ENCODE results near the gene FAM53B.

DNA sequence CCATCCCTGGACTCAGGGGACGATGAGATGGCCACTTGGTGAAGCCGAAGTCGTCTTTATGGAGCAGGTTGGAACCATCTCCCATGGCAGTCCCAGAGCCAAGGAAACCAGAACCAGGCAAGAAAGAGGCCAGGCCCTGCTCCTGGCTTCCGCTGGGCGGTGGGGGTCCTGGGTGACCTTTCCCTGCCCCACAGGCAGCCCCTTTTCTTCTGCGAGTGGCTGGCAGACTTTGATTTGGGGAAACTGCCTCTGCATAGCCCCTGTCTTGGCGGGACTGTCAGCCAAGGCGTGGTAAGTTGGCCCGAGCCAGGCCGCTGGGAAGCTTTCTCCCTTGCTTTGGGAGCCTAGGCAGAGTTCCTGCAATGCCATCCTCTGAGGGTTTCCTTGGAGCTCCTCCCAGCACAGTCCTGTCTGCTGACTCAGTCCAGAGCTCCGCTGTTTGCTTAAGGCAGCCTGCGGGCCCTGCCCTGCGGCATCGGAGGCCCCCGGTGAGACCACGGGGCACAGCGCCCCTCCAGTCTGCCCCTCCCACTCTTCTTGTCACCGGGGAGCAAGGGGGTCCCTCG, 58.6 kb upstream of the CHST15 start:
- PRO-cap, 2 experiments: no peak in any of the 2 experiments

- PRO-cap, 2 experiments: no peak in any of the 2 experiments
Measured at GRCh38 chr10:124389858-124390533, 28.7 kb downstream of the OAT start.

GRCh38 chr10:124601268-124601937, 139.8 kb downstream of the LHPP start:
- PRO-cap, 2 experiments: no peak in any of the 2 experiments

DNA sequence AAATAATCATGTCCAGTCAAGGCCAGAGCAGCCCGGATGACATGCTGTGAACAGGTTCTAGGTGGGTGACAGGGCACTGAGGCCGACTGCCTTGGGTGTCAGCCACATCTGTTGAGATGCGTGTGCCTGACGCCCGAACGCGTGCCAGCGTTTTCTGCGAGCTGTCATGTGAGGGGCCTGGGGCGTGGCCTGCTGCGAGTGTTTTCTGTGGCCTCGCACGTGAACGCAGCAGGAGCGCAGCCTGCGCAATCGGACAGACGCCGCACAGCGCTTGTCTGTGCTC, 118.3 kb downstream of the FAM53B start:
- PRO-cap, 2 experiments: no peak in any of the 2 experiments

DNA sequence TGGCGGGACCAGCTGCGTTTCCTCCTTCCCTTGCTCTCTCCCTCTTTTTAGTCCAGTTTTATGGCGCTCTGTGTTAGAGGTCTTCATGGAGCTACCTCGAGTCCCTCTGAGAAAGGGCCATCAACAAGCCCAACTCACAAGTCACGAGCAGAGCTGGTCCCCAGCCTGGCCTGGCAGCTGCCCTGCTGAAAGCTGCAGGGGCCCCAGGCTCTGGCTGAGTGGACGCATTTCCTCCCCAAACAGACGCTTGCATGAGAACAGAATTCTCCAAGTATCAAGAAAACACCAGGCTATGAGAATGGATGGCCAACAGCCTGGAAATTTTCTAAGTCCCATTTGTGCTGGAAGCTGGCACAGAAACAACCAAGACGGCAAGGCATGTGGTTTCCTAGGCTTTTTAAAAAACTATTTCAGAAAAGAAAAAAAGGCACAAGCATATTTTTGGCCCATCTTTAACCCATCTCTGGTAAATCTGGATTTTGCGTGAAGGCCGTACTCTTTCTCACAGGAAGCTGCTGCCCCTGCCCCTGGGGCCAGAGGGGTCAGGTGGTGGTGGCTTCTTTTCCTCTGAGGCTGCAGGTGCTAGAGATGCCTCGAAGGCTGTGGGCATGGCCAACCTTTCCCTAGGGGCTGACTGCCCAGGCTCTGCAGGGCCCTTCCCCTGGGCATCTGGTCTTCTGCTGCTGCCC, 114.7 kb downstream of the FAM53B start:
- PRO-cap, 2 experiments: no peak in any of the 2 experiments

DNA sequence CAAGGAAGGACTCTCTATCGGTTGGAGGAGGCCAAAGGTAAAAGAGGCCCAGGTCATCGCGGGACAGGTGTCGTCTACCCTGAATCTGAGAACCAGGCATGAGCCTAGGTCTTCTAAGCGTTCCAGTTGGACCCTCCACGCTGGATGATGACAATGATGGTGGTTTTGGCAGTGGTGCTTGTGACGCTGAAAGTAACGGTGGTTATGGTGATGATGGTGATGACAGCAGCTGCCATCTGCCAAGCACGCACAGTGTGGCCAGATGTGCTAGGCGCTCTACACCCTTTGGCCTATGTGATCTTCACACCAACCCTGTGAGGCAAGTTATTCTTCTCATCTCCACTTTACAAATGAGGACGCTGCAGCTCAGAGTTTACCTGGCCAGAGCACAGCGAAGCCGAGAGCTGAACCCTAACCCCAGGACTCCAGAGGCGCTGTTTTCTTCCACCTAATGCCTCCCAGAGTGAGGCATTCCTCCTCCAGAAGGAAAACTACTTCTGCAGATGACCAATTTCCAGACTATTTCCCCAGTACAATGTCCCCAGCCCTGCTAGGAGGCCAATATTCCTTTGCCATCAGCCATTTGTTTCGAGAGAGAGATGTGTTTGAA, 93.8 kb downstream of the FAM53B start:
- PRO-cap, 2 experiments: peak in 2 of 2 experiments; most common plus-strand start position 369 of the sequence (in 2); most common minus-strand start position 100 of the sequence (in 2)

DNA sequence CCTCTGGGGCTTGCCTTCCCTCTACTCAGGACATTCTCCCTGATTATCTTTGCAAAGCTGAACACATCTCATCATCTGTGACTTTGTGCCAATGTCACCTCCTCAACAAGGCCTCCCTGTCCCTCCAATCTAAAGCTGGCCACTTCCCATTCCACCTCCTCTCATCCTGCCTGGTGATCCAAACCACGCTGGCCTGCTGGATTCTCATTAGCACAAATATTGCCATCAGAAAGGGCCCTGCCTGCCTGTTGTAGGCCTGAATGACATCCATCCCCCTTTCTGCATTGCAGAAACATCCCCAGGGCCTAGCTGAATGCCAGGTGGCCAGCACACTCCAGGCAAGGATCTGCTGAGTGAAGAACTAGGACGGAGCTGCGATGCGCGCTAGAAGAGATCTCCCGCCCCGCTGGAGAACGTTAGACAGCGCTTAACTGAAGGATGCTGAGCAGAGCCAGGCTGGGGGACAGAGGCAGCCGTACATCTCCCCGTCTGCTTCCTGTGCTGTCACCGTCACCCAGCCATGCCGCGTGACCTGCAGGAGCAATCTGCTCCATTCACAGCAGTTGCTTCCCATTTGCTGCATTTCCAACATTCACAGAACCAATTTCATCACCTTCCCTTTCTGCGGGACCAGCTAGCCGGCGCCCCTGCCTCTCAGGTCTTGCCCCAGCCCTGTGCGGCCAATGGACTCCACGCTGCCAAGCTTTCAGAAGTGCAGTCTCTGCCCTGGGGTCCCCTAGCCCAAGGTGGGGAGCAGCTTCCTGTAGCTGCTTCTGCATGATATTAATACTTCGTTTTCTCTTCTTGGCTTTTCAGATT, 73.3 kb downstream of the FAM53B start:
- PRO-cap, 2 experiments: peak in 1 of 2 experiments; most common minus-strand start position 433 of the sequence (in 1)

DNA sequence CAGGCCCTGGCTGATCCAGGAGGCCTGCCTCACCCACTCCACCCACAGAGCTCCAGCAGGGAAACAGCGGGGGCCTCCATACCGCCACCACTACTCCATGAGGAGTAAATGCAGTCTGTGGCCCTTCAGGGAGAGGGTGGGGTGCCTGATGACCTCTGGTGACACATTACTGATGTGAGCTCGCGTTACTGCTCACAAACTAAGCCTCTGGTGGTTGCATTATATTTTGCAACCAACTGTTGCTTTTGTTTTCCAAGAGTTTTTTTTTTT, 72.7 kb downstream of the FAM53B start:
- PRO-cap, 2 experiments: no peak in any of the 2 experiments

DNA sequence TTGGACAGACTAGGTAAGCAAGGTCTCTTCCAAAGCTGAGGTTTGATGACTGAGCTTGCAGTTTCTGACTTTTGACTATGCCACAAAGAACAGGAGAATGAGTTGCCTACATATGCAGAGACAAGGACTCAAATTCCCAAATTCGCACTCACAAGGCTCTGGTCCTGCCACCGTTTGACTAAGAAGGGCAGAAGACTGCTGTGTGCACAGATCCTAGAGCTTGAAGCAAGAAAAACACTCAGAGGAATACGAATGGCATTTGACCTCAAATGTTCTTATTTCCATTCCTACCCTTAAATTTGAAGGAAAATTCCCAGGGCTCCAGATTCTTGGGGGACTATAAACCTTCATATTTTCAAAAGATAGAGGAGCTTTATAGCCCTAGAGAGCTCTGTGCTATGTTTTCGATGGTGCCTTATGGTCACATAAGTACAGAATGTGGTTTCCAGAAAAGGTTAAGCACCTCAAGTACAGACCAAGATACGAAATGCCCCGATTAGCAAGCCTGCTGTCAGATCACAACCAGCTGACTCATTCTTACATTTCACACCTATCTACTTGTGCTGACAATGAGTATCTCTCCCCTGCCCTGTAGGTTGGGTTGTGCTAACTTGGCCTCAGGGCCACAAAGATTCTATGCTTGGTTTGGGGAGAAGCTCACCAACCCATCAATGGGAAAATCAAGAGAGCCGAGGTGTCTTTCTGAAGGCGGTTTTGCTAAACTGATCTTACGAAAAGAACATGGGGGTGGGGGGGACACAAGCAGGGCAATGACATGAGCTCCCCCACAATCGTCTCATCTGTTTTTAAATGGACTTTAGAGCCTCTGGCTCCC, 55.4 kb downstream of the FAM53B start:
- PRO-cap, 2 experiments: peak in 1 of 2 experiments; most common plus-strand start position 628 of the sequence (in 1); most common minus-strand start position 489 of the sequence (in 1)

DNA sequence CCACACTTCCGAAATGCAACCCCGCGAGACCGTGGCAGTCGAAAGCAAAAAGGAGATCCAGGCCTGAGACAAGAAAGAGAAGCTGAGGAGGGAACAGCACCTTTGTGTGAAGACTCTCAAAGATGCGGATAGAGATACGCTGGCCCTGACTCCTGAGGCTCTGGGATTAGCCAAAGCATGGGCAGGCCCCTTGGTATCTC, 43.4 kb downstream of the FAM53B start:
- PRO-cap, 2 experiments: no peak in any of the 2 experiments

- PRO-cap, 2 experiments: peak in 2 of 2 experiments; most common plus-strand start chr10:124744410 (in 2); most common minus-strand start chr10:124744378 (in 2)
Measured at GRCh38 chr10:124743809-124744998, at the start of gene FAM53B. Gene FAM53B, minus strand, starts transcription at chr10:124744378.

- PRO-cap, 2 experiments: no peak in any of the 2 experiments
Measured at GRCh38 chr10:124928529-124929071, 13.3 kb upstream of the ZRANB1 start.

GRCh38 chr10:124959585-124960282, 17.8 kb downstream of the ZRANB1 start:
- PRO-cap, 2 experiments: no peak in any of the 2 experiments

DNA sequence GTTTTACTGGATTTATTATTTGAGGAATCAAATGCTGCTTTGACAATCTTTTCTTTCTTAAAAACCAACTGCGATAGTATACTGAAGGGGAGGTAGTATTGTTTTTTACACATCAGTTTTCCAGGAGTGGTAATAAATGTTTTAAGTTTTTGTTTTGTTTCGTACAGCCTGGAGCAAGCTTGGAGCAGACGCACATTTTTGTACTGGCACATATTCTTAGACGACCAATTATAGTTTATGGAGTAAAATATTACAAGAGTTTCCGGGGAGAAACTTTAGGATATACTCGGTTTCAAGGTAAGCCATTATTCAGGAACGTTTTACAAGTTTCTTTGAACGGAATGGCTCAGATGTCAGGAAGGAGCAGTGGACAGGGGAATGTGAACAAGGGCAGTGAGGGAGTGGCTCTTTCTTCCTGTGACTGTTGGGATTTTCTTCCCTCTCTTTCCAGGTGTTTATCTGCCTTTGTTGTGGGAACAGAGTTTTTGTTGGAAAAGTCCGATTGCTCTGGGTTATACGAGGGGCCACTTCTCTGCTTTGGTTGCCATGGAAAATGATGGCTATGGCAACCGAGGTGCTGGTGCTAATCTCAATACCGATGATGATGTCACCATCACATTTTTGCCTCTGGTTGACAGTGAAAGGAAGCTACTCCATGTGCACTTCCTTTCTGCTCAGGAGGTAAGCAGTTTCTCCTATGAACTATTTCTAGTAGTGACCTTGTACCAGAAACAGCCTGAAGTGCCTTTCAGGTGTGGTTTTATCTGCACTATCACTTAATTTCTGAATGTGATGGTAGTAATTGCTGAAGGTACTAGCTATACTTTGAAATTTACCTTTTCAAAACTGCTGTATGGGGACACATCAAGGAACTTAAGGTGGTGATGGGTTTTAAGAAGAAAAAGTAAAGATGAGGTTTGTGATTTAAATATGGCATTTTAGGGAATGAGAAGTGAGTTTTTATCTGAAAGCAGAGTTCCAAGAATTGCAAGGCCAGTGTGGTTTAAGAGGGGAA, 41.4 kb downstream of the ZRANB1 start:
- PRO-cap, 2 experiments: no peak in any of the 2 experiments

DNA sequence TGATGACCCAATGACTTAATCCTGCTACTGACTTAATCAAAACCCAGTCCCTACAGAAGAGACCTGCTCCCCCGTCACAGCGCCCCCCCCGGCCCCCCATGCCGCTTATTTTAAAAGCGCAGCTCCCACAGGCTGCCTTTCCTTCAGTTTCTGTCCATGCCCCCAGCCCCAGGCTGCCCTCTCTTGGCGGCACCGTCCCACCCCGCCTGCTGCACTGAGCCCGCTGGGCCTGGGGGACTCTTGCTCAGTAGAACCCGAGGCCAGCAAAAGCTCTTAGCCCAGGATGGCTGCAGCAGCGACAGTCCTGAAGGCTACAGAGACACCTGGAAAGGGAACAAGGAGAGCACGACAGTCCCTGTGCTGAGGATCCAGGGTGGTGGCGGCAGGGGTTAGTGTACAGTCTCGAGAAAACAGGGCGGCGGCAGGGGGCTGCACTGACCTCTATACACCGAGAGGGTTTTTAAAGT, 31.7 kb downstream of the CTBP2 start:
- PRO-cap, 2 experiments: no peak in any of the 2 experiments

GRCh38 chr10:125064285-125064878, 36.5 kb upstream of the CTBP2 start:
- PRO-cap, 2 experiments: no peak in any of the 2 experiments

- PRO-cap, 2 experiments: no peak in any of the 2 experiments
Measured at GRCh38 chr10:125084599-125085686, 57.1 kb upstream of the CTBP2 start.

- PRO-cap, 2 experiments: no peak in any of the 2 experiments
Measured at GRCh38 chr10:125099054-125100033, 71.5 kb upstream of the CTBP2 start.

GRCh38 chr10:125105789-125106440, 78.0 kb upstream of the CTBP2 start:
- PRO-cap, 2 experiments: no peak in any of the 2 experiments

DNA sequence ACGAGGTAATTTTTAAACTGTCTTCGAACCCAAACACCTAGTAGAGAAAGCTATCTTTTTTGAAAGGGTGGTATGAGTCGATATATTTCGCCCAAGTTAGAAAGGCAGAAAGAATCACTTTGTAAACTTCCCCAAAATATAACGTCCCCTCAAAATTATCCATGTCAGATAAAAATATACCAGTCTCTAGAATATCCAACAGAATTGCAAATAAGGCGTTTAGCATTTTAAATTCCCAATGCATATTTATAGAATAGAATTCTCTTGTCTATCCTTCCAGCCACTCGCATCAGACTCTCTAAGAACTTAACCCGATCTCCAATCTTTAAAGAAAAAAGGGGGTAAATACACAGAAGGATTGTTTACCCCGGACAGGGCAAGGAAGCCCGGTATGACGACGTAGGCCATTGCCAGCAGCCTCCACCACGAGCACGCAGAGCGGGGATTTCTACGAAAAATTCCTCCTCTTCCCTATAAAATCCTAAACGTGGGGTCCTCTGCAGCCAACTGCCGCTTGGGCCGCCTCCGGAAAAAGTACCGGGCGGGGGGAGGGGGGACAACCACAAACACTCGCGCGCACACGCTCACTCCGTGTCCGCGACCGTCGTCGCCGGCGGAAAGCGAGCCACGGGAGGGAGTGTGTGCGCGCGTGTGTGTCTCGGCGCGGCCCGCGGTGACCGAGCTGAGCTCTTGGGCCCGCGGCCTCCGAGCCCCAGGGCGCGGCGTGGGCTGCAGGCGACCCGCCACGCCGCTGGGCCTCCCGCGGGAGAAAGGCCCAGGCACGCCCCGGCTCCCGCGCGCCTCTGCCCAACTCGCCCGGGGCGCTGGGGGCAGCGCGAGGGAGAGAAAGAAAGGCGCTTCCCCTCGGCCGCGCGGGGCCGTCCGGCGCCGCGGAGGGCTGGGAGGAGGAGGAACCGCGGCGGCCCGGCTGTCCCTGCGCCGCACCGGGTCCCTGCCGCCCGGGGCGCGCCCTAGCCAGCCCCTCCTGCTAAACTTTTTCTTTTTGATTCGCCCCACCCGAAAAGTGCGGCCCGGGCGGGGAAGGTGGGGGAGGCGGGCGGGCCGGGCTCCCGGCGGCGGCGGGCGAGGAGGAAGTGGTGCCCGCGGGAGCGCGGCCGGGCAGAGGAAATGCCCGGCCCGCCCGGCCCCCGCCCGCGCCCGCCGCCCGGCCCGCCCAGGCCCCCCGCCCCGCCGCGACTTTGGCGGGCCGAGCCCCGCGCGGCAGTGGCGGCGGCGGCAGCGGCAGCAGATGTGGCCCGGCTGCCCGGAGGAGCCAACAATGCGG, 130.8 kb upstream of the CTBP2 start:
- PRO-cap, 2 experiments: no peak in any of the 2 experiments